RPMI7951 (cell line): ENCODE measurements around a stretch of chrX.

DNA sequence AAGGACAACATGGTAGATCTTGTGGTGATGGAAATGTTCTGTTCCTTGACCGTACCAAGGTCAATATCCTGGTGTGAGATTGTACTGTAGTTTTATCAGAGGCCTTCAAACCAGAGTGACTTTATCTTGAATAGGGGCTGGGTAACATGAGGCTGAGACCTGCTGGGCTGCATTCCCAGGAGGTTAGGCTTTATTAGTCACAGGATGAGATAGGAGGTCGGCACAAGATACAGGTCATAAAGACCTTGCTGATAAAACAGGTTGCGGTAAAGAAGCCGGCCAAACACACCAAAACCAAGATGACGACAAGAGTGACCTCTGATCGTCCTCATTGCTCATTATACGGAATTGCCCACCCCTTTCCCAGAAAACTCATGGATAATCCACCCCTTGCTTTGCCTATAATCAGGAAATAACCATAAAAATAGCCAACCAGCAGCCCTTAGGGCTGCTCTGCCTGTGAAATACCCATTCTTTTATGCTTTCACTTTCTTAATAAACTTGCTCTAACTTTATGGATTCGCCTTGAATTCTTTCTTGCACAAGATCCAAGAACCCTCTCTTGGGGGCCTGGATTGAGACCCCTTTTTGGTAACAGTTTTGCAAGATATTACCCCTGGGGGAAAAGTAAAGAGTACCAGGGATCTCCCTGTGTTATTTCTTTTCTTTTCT lies 123.9 kb upstream of the MXRA5 start:
- RAMPAGE, long total RNA = no peak

- RAMPAGE, long total RNA = no peak
Observed at GRCh38 chrX:3842789-3843191, 129.3 kb upstream of the PRKX start.

GRCh38 chrX:6226592-6227643 lies 1.7 kb downstream of the NLGN4X start:
- RAMPAGE, long total RNA = no peak

DNA sequence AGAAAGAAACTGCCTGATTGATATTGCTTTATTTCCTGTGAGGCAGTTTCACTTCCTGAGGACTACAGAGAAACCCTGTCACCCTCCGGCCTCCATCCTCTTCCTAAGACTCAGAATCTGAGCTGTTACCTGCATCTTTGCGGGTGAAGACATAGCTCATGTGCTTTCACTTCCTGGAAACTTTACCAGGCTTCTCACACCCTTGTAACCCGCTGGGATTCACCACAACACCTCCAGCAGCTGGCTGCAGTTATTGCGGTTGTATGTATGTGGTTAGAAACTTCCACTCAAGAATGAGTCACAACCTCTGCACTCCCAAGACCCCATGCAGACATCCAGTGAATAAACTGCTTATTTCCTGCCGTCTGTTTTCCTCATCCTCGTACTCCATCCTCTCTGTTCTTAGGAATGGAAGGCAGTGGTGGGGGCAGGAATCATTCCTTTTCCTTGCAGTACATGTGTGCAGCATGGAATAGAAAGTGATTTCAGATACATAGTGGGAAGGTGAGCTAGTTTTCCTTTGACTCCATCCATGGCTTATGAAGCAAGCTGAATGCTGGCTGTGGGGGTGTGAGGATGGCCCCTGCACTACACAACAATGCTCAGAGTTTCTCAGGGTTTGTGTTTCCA lies 63.4 kb upstream of the STS start:
- RAMPAGE, long total RNA = no peak

DNA sequence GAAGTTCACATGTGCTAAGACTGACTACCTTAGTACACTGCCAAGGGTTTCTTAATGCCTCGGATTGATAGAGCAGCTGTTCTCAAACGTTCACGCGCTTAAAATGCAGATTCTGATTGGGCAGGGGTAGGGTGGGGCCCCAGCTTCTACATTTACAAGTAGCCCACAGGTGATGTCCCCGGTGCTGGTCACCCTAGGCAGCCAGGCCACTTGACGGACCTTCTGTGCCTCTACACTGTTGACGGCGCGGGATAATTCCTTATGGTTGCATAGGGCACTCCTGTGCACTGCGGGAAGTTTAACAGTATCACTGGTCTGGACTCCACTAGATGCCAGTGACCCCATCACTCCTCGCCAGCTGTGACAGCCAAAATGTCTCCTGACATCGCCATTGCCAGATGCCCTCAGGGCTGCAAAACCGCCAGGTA lies 390 bp upstream of the STS start:
- RAMPAGE, long total RNA = no peak

- RAMPAGE, long total RNA = no peak
Observed at GRCh38 chrX:7172245-7172680, 24.3 kb upstream of the PUDP start.

- RAMPAGE, long total RNA = no peak
Observed at GRCh38 chrX:8170594-8170863, 538 bp downstream of the VCX2 start.

DNA sequence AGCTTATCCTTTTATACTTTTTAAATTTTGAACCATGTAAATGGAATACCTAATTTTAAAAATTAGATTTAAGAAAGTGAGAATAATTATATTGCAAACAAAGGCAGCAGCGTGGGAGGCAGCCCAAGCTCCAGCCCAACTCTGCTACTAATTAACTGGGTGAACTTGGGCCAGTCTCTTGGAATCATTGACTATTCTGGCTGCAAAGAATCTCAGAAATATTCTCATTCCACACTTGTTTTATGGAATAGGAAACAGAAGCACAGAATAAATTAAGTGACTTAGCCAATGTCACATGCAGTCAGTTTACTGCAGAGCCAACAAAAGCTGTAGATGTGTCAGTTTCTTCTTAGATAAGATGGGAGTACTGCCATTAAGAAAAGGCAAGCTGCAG lies 132.6 kb upstream of the FAM9B start:
- RAMPAGE, long total RNA = no peak

GRCh38 chrX:9336642-9337004 lies 128.2 kb upstream of the TBL1X start:
- RAMPAGE, long total RNA = no peak

- RAMPAGE, long total RNA = no peak
Observed at GRCh38 chrX:9340289-9340847, 124.5 kb upstream of the TBL1X start.

DNA sequence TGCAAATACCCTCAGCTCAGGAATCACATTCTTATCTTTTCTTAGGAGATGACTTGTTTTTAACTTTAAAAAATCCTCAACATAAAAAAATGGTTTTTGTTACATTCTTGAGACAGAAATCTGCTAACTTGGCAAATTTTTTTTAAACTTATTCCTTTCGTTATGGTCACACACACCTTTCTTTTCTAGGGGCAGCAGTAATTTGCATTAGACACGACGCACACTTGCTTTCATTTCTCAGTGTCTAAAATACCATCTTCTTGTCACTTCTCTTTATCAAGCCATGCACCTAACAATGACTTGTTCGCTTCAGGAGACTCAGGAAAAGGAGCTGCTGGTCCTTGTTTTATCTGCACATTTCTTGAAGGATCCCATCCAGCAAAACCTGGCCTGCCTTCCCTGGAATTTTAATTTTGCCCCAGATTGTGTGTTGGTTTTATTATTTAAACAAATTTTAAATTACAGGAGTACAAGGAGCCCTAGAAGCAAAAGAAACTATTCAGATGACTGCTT lies 112.6 kb upstream of the TBL1X start:
- RAMPAGE, long total RNA = no peak

- RAMPAGE, long total RNA = no peak
Observed at GRCh38 chrX:9644312-9644827, 121.3 kb downstream of the GPR143 start.

GRCh38 chrX:9718164-9719398 lies 47.1 kb downstream of the GPR143 start:
- RAMPAGE, long total RNA = no peak

GRCh38 chrX:9909250-9909540 lies 58.0 kb upstream of the CLDN34 start:
- RAMPAGE, long total RNA = no peak

DNA sequence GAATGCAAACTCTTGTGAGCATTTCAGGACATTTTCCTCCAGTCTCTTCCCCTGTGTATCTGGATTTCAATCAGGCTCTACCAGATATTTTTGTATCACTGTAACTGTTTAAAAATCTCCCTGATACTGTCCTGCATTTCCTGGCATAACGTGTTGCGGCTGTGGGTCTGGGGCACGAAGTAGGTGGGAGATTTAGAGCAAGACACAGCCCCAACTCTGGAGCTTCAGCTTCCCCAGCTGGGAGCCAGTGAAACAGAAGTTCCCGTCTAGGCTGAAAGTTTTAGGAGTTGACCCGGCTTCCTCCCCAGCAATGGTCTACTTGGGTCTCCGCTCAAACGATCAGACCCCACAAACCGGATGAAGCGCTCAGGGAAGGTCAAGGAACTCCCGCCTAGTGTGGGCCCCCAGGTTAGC lies 46.9 kb downstream of the CLDN34 start:
- RAMPAGE, long total RNA = no peak

DNA sequence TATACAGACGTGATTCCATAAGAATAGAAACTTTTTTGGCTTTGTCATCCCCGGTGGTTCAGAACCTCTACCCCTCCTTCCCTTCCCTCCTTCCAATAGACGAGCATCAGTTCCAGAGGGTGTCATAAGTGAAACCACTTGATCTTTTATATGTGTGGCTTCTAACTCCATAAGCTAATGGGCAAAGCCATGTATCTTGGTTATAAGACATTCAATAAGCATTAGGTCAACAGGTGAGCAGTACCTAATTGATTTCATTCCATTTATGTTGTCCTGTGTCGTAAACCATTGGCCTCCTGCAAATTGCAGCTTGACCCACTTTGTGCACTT lies 58.0 kb upstream of the CLCN4 start:
- RAMPAGE, long total RNA = no peak

GRCh38 chrX:10142092-10142595 lies 14.6 kb upstream of the CLCN4 start:
- RAMPAGE, long total RNA = no peak

- RAMPAGE, long total RNA = no peak
Observed at GRCh38 chrX:10173327-10174133, 16.8 kb downstream of the CLCN4 start.

DNA sequence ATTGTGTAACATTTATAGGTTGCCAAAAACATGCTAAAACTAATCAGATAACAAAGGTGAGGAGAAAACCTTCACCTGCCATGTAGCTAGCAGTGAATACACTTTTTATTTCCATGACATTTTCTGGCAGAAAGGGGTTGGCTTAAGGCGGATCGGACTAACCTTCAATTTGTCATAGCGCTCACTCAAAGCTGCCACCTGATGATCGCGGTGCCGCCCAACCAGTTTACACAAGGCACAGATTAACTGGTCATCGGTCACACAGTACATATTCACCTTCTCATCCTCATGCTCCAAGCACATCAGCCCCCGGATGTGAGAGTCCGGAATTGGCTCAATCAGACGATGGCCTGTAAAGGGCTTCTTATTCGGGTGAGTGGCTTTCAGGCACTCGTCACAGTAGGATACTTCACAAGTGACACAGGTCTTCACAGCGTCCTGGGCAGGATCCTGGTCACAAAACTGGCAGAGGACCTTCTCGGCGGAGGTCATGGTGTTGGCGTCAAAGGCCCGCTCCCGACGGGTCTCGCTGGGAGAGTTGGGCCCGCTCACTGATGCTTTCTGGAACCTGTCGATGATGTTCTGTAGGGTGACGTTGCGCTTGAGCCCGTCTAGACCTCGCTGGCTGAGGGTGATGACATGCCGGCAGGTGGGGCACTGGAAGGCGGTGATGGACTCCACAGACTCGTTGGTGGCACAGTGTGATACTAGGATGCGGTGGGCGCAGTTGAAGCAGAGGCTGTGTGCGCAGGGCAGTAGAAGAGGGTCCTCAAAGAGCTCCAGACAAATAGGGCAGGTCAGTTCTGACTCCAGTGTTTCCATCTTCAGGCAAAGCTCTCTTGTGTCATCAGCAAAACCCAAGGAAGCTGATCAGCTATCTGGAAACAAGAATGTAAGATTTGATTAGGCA lies 53.4 kb downstream of the MID1 start:
- RAMPAGE, long total RNA = no peak

DNA sequence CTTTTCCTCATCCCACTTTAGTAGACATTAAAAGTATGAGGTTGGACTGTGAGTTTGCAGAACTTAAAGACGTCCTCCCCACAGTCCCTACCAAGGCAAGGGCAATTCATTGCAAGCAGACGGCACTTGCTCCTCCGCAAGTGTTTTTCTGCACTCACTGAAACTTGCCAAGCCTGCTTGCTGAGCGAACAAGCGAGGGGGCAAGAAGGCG lies 1.6 kb downstream of the MID1 start:
- RAMPAGE, long total RNA = no peak